ENCODE measurements around a stretch of chr16.

DNA sequence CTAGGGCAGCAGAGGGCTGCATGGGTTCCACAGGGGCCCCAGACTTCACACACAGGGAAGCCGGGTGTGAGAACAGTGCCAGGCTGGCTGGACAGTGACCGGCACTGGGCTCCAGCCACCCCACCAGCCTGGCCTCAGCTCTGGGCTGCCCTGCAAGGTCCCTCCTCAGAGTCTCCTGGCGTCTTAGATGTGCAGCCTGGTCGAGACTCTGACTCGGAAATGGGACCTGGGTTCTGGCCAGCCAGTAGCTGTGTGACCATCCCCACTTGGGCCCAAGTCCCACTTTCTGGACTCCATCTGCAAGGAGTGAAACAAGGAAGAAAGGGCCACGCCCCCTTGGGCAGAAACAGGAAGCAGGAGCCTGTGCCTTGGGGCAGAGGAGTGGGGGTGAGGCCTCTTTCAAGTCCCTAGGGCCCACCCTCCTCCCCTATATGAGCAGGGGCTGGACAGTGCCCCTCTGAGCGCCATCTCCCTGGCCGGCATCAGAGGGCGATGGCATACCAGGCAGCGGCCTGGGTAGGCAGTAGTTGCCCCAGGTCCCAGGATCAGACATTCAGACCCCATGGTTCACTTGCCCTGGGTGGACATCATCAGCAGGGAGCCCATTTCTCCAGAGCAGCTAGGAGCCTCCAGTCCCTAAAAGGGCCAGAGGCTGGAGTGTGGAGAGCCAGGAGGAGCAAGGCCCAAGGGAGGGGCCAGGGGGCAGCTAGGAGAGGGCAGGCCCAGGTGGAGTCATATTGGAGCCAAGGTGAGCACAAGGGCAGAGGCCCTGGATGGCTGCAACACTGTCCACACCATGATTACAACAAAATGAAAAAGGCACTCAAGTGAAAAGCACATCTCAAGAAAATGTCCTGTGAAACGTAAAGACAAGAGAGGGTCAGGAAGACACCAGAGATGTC, 7.1 kb downstream of the BCAR1 start:
- RRBS, 2 experiments, result no CpG with 5 or more reads among the region's 11 CpGs

DNA sequence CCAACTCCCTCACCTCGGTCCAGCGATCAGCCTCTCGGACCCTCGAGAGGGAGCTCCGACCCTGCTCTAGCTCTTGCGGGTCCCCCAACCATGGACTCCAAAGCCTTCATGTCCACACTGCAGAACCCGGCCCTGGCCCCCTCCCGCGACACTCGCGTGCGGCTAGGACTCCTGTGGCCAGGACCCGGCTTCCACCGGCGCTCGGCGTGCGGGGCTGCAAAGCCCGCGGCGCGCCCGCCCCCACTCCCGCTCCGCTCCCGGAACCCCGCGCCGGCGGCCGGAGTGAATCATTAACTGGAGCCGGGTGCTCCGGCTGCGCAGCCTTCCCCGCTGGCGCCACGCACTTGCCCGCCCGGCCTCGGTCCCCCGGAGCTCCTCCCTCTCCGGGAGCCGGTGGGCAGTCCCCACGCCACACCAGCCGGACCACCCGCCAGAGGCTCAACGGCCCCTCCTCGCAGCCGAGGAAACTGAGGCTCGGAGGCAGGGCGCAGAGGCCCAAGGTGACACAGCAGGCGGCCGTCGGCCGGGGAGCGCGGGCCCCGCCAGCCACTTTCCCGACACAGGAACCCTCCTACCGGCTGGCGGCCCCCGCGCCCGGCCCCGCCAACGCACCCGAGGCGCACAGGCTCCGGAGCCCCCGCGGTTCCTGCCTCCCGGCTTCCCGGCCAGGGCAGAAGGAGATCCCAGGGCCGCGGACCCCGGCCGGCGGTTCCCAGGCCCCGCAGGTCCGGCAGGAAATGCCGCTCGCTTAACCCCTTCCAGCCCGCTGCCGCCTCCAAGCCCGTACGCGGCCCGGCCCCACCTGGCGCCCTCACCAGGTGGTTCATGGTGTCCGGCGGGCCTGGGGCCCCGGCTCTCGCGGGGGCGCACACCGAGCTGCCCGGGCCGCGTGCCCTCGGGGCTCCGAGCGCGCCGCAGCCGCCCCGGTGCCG, 502 bp downstream of the BCAR1 start:
- RRBS, 2 experiments, result under 1 to 5% methylated on average over 49 to 52 of the region's 107 CpGs

DNA sequence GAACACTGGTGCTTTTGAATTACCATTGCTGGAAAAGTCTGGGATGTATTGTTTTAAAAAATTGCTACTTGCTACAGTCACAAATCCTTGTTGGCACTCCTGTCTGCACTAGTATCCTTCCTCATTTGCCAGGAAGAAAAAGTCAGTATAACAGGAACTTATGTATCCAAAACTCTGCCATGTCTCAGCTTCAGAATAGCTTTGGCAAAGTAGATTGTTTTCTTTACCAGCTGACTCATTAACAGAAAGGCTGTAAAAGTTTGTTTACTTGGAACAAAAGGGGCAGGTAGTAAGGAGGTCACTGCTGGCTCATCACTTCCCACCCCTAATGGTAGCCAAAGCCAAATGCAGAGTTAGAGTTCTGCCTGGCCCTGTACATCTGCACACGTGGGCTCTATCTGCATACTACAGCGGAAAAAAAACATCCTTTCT, 90.8 kb upstream of the BCAR1 start:
- RRBS, 2 experiments, result no CpG with 5 or more reads among the region's 2 CpGs

GRCh38 chr16:75552784-75553437, 3.1 kb downstream of the TMEM231 start:
- RRBS, 2 experiments, result no CpG with 5 or more reads among the region's 3 CpGs

GRCh38 chr16:75620149-75620934, 2.7 kb downstream of the ADAT1 start:
- RRBS, 2 experiments, result no CpG with 5 or more reads among the region's 20 CpGs

DNA sequence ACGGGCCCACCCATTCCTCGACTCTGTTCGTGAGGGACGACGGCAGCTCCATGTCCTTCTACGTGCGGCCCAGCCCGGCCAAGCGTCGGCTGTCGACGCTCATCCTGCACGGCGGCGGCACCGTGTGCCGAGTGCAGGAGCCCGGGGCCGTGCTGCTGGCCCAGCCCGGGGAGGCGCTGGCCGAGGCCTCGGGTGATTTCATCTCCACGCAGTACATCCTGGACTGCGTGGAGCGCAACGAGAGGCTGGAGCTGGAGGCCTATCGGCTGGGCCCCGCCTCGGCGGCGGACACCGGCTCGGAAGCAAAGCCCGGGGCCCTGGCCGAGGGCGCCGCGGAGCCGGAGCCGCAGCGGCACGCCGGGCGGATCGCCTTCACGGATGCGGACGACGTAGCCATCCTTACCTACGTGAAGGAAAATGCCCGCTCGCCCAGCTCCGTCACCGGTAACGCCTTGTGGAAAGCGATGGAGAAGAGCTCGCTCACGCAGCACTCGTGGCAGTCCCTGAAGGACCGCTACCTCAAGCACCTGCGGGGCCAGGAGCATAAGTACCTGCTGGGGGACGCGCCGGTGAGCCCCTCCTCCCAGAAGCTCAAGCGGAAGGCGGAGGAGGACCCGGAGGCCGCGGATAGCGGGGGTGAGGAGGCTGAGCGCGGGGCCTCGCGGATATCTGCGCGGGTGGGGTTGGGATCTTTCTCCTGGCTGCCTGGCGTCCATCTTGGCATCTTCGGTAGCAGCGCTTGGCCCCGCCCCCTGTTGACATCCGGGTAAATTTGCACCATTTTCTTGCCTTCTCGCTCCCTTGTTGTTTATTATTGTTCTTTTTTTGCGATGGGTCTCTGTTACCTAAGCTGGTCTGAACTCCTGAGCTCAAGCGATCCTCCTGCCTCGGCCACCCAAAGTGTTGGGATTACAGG, 602 bp downstream of the TERF2IP start:
- RRBS, 2 experiments, result under 1 to 5% methylated on average over 24 to 38 of the region's 86 CpGs

DNA sequence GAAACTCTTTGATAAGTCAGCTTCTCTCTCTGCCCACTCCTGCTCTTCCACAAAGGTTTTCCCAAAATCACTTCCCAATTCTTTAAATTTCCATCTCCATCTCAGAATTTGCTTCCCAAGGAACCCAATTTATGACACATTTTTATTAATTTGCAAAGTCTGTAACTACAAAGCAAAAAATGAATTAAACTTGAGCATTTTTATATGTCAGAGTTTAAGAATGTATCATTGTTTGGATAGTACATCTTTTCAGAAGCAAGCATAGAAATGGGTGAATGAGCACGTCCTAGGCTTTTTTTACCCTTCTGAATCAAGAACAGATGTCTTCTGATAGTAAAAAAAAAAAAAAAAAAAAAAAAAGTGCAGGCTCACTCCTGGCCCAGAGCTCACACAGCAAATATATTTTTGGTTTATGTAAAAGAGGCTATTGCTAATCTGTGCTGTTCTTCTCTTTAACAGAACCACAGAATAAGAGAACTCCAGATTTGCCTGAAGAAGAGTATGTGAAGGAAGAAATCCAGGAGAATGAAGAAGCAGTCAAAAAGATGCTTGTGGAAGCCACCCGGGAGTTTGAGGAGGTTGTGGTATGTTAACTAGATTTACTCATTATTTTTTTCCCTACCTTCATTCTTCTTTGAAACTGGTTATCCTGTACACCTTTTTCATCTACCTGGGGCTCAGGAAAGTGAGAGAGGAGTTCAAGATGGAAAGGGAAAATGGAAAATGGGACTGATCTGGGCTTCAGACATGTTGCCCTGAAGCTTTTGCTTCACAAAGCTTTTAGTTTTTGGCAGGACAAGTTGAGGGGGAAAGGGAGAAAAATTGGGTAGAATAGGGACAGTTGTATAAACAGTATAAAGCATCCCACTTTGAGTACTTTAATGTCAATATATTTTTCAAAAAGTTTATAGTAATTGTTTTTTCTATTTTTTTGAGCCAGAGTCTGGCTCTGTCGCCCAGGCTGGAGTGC, 6.5 kb downstream of the TERF2IP start:
- RRBS, 2 experiments, result no CpG with 5 or more reads among the region's 3 CpGs

- RRBS, 2 experiments, result no CpG with 5 or more reads among the region's 1 CpG
These were observed 14.3 kb downstream of the TERF2IP start for GRCh38 chr16:75661821-75662288.

GRCh38 chr16:76428906-76429376, 151.7 kb downstream of the CNTNAP4 start:
- RRBS, 2 experiments, result no CpG with 5 or more reads among the region's 5 CpGs

GRCh38 chr16:77192044-77192436, 1.1 kb downstream of the MON1B start:
- RRBS, 2 experiments, result no CpG with 5 or more reads among the region's 1 CpG

DNA sequence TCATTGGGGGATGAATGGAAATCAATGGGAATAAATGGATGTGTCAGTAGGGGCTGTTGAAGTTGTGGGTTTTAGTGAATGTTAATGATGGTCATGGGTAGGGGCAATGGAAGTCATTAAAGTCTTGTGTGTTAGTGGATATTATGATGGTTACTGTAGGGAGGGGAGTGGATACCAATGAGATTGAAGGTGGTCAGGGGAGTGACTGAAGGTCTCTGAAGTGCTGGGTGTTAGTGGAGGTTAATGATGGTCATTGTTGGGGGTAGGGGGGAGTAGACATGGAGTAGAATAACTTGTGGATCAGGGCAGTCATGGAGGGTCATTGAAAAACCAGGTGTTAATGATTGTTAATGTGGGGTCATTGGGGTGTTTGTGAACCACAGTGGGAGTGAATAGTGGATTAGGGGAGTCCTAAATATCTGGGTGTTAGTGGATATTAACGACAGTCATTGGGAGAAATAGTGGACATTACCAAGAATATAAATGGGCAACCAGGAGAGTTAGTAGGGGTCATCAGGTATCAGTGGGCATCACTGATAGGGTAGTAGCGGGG, 1.5 kb downstream of the MON1B start:
- RRBS, 2 experiments, result no CpG with 5 or more reads among the region's 2 CpGs

DNA sequence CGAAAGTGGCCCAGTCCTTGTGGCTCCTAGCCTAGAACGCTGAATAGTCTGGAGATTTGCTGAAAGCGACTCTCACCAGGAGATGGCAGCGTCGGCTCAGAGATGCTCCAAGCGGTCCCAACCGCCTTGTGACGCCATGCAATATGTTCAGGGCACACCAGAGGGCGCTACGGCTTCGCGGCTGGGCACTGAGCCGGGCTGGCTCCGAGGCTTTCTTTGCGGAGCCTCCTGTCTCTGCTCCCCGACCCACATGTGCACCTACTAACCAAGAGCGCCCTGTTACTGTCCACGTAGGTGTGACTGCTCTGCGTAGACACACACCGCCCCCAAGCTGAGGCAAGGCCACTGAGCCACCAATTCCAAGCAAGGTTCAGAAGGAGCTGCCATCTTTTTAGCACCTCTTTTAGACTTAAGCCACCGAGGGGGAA, 36.9 kb downstream of the SYCE1L start:
- RRBS, 2 experiments, result no CpG with 5 or more reads among the region's 21 CpGs

- RRBS, 2 experiments, result no CpG with 5 or more reads among the region's 8 CpGs
These were observed 65.4 kb upstream of the NUDT7 start for GRCh38 chr16:77656792-77657494.

DNA sequence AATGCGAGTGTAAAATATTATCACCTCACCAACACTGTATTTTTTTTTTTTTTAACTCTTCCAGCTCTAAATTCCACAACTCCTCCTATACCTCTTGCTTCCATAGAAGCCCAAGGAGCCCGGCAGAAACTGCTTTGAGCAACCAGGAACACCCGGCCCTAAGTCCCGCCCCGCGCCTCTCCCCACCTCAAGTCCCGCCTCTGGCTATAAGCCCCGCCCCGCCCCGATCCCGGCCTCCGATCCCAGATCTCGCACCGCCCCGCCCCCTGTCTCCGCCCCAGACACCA, 208 bp upstream of the NUDT7 start:
- RRBS, 2 experiments, result 2 to 4% methylated on average over 8 of the region's 16 CpGs

- RRBS, 2 experiments, result no CpG with 5 or more reads among the region's 7 CpGs
These were observed 71.5 kb downstream of the VAT1L start for GRCh38 chr16:77859926-77860155.

DNA sequence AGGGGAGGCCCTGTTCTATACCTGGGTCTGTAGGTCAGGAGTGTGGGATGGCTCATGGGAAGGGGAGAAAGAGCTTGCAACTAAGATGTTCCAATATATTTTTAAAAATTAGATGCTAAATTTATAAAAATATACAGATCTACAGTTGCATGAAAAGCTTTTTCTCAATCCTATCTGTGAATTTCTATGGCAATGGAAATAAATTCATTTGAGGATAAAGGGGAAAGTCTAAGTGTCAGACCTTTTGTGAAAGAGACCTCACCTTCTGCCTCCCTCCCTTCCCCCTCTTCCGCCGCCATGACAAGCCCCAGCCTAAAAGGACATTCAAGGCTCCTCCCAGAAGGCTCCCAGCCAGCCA, 19.6 kb upstream of the CLEC3A start:
- RRBS, 2 experiments, result no CpG with 5 or more reads among the region's 2 CpGs

DNA sequence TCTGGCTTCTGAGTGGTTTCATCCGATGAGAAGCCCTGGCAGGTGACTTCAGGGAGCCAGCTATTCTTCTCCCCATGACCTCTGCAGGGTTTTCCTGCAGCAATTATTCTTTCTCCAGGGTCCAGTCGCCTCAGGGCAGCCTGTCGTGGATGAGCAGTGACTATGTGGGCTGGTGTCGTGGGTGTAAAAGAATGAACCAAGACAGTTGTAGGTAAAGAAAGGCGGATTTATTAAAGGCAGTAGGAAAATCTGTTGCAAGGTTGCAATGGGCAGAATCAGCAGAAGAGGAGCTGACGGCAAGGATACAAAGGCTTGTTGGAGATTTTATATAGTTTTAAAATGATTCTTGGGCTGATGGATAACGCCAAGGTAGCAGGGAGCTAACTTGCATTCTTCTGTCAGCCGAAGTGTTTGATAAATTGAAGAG, 6.9 kb upstream of the WWOX start:
- RRBS, 2 experiments, result no CpG with 5 or more reads among the region's 8 CpGs

- RRBS, 2 experiments, result no CpG with 5 or more reads among the region's 10 CpGs
These were observed 344.3 kb downstream of the WWOX start for GRCh38 chr16:78443682-78444308.

DNA sequence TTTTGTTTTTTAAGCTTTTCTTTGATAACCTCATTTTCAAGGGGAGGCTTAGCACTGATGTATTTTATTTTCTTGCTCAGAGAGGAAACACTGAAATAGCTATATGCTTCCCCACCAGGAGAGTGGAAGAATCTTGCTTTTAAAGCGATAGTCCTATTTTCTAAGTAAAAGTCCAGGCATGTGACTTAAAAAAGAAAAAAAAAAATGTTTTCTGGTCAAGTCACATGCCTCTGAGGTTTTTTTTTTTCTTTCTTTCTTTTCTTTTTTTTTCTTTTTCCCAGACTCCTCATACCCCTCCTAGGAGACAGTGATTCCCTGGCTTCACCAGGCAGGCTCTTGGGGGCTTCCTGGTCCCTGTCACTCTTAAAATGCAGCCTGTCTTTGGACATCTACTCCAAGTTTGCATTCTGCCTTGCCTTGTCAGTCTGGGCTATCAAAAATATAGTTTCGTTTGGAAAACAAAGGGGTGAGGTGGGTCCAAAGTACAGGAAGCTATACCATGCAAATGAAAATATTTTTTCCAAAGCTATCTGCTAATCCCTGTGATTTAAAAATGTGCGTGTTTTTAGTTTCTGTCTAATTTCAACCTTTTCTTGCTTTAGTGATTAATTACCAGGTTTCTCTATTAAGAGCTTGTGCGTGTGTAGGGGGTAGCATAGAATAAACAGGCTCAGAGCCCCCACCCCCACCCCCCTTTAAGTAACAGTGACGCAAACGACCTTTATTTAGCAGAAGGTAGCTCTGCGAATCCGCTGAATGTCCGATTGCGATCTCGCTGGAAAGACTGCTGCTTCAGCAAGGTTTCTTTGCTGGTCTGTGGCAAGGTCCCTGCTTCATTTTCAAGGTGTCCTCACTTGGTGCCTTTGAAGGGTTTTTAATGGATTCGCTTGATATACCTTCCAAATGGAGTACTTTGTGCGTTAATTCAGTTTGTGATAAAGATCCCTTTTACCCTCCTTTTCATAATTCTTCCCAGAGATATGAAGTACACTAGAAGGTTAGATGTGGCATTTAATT, 510.1 kb downstream of the WWOX start:
- RRBS, 2 experiments, result no CpG with 5 or more reads among the region's 13 CpGs

- RRBS, 2 experiments, result no CpG with 5 or more reads among the region's 6 CpGs
These were observed 547.6 kb downstream of the WWOX start for GRCh38 chr16:78646967-78647567.